RPMI7951 (cell line): ENCODE data around the genes INTS3, CFAP141 and UBAP2L.

DNA sequence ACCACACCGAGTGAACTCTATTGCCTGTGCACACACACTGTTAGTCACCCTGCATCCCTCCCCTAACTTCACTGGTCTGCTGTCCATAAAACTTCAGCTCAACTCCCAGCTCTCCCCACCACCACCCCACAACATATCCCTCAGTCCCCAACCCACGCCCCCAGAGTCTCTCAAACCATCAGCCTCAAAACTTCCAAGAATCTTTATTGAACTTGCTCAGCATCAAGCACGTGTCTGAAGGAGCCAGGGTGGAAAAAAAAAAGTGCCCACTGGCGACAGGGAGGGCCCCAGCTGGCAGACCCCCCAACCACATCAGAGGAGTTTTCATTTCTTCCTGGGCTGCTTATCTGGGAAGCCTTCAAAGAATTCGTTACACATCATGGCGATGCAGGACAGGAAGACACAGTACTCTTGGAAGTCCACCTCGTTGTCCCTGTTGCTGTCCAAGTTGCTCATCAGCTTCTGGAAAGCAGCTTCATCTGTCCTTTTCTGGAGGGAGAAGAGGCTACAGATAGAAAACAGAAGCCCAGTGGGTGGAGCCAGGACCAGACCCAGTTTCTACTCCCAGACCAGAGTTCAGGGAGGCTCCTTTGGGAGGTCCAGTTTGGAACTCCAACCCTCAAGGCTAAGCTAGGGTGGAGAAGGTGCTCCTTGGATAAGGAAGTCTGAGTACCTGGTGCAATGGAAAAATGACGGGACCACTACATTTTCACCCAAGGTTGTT lies 2.0 kb downstream of the S100A4 start:
- RAMPAGE, long total RNA, result no peak

- RAMPAGE, long total RNA, result no peak
Observed at GRCh38 chr1:153563709-153564057, 2.0 kb downstream of the S100A2 start.

DNA sequence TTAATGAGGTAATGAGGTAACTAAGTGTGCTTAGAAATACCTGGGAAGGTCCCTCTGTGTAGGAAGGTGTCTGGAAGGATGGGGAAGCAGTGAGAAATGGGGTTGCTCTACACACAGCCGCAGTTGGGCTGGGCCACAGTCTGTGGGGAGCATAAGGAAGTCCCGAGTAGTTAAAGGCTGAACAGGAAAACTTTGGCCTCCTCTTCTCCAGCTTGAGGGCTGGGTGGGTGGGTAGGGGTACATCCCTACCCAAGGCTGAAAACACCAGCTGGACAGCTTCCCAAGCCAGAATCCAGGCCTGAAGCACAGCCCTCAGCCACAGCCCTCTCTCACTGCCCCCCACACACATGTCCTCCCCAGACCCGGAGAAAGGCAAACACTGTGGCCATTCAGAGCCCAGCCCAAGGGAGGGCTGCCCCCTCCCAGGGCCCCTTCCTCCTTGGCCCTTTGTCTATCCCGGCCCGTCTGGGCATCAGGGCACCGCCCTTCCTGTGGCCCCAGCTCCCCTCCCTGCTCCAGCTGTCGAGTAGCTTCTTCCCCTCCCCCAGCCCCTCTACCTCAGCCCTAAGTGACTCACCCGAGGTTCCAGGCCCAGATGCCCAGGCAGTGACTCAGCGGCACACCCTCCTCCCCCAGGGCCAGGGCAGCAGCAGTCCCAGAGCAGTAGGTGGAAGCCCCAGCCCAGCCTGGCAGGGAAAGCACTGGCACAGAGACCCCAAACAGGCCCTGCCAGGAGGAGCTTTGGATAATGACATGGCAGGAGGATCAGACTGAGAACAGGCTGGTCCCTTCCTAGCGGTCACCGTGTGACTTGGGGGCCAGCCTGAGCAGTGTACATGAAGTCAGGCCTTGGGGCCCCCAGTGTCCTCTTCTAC lies 718 bp upstream of the S100A2 start:
- RAMPAGE, long total RNA, result no peak

DNA sequence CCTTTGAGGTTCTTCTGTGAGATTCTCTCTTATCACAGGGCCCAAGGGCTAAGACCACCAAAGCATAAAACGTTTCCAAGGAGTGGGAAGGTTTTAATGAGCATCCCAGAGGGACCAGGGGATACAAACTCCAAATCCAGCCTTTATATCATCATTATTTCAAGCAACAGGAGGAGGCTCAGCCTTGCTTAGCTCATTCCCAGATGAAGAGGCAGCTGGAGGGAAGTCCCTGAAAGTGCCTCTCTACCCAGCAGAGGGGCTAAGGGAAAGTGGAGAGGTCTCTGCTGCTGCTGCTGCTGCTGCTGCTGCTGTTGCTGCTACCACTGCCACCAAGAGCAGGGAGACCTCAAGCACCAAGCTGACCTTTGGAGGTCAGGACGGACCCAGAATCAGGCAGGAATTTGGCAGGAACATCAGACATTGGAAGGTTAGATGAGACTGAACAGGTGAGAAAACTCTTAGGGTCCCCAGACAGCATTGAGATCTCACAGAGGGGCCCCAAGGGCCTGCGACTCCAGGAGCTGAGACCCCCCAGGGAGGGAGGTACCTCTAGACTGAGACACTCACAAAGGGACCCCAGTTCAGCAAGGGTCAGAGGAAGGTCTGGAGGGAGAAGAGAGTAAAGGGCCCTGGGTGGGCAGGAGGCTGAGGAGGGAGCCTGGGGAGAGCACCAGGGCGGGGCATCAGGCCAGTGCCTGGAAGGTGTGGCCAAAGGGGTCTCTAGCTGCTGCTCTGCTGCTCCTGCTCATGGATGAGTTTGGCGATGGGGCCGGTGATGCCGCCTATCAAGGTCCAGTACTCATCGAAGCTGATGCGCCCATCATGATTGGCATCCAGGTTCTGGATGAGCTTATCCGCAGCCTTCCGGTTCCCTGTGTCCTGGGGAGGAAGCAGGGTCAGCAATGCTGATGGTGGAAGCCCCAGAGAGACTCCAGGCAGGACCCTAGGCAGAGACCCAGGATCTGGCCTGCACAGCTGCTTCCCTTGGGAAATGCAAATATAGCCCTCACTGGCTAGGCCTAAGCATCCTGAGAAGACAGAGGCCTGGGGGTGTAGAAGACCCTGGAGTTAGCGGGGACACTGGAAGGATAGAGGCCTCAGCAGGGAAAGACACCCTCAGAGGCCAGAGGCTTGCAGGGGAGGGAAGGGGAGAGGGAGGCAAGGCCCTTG lies 5.7 kb downstream of the S100A16 start:
- RAMPAGE, long total RNA, result no peak

GRCh38 chr1:153677606-153678074 lies 848 bp upstream of the NPR1 start:
- RAMPAGE, long total RNA, result no peak

GRCh38 chr1:153727872-153728258 lies at the start of gene INTS3:
Gene INTS3, plus strand, starts transcription at chr1:153728050.
- RAMPAGE, long total RNA, result no peak

DNA sequence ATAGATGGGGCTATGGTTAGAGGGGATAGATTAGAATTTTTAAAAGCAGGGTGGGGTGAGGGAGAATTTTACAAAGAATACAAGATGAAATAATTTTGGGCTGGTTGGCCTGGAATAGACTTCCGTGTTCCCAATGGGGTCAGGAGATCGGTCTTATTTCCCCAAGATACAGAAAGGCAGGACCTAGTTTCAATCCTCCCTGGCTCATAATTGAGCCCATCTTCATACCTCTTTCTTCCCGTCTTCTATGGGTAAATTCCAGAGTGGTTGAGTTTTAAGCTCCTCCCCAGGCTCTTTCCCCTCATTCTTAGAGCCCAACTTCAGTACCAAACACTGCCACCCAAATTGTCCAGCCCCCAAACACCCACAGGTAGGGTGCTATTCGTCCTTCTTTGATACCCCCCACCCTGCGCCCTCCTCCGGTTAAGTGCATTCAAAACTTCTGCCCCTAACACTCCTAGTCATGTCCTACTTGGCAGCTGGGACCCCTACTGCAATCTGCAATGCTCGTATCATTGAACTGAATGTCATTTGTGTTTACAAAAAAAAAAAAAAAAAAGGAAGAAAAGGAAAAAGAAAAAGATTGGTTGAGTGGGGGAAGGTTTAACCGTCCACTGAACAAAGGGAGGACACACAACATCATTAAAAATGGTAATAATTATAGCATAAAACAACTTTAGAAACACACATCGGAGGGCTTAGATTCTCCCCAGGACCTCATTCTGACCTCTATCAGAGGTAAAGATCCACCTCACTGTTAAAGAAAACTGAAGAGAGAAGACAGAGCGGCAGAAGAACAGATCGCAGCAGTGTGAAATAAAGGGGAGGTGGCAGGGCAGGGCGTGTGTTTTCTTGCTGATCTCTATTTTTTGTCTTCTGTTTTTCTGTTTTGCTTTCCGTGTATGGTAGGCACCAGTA lies 34.2 kb downstream of the SLC27A3 start:
- RAMPAGE, long total RNA, result no peak

GRCh38 chr1:153945723-153946252 lies 730 bp downstream of the DENND4B start:
- RAMPAGE, long total RNA, result no peak

DNA sequence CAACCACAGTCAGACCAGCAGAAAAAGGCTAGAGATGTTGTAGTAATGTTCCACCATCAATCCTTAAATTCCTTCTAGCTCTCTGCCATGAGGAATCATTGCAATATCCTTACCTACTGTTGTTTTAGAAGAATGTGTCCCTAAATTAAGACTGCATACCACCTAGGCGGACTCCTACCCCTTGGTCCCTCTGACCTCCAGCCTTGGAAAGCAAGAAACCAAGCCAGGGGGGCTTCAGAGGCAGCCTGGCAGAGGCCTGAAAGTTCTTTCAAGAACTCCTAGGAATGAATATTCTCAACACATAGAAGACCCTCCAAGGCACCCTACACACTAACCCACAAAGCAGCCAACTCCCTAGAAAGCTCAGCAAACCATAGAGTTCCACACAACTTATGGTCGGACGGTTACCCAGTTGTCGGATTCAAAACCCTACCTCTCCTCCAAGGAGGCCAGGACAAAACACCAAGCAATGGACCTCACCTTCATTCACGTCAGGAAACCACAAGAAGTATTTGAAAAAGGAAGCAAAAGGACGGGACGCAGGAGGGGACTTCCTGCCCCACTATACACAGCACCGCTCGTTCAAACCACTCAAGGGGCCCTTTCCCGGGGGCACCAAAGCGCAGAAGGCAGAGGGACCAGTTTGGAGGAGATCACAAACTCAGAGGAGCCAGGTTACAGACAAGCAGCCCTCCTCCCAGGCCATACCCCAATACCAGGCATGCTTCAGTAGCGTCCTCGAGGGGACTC lies 953 bp downstream of the CRTC2 start:
- RAMPAGE, long total RNA, result no peak

GRCh38 chr1:153964033-153964682 lies 821 bp upstream of the SLC39A1 start:
- RAMPAGE, long total RNA, result no peak

GRCh38 chr1:153984288-153984650 lies 1.9 kb downstream of the RAB13 start:
- RAMPAGE, long total RNA, result no peak

DNA sequence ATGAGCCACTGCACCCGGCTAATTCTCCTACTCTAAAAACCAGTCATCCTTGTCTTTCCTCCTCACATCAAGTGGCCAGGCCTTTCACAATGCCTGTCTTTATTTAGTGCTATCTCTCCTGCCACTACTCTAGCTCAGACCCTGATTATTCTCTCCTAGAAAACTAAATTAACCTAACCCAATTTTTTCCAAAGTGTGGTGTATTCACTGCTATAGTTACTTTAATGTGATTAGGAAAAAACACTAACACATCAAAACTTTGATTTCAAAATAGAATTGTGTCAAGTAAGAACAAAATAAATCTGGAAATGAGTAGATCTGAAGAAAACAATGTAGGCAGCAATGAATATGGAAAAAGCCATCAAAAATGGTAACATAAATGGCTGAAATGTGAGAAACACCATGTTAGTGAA lies 27.5 kb downstream of the TPM3 start:
- RAMPAGE, long total RNA, result no peak

GRCh38 chr1:154167632-154168008 lies 24.3 kb downstream of the TPM3 start:
- RAMPAGE, long total RNA, result no peak

DNA sequence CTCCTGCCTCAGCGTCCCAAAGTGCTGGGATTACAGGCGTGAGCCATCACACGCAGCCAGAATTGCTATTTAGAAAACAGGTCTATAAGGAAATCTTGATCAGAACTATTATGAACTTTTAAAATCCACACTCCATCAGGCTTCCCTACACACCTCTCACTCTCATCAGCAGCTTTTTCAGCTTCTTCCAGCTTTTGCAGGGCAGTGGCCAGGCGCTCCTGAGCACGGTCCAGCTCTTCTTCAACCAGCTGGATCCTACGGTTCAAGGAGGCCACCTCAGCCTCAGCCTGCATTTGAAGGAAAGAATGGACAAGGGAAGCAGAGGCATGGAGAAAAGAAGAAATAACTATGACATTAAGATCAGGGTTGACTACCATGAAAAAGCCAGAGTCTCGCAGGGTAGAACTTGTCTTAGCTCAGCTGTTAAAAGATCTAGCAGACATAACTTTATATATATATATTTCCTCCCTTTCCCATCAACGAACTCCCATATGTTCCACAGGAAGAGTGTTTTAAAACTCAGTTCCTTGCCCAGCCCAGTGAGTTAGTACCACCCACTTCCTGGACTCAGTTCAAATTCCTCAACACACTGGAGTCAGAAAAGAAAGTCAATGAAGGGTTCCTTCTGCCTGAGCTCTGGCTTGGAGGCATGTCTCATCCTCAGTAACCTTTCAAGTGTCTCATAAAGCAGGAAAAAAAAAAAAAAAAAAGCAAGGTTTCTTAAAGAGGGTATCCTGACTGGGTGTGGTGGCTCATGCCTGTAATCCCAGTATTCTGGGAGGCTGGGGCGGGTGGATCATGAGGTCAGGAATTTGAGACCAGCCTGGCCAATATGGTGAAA lies 15.7 kb downstream of the TPM3 start:
- RAMPAGE, long total RNA, result no peak

GRCh38 chr1:154193808-154194186 lies 1.9 kb upstream of the TPM3 start:
- RAMPAGE, long total RNA, result no peak

GRCh38 chr1:154205851-154206909 lies at the start of gene CFAP141:
Gene CFAP141, minus strand, starts transcription at chr1:154206333.
- RAMPAGE, long total RNA, result no peak

GRCh38 chr1:154220850-154221014 lies at the start of gene UBAP2L:
Gene UBAP2L, plus strand, starts transcription at chr1:154220955.
- RAMPAGE, long total RNA, result no peak

DNA sequence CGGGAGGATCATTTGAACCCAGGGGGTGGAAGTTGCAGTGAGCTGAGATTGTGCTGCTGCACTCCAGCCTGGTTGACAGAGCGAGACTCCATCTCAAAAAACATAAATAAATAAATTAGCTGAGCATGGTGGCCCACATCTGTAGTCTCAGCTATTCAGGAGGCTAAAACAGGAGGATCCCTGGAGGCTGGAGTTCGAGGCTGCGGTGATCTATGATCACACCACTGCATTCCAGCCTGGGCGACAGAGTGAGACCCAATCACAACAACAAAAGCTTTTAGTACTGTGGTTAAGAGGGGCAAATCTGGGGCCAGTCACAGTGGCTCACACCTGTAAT lies 5.5 kb downstream of the HAX1 start:
- RAMPAGE, long total RNA, result no peak

- RAMPAGE, long total RNA, result no peak
Observed at GRCh38 chr1:154326124-154327127, 1.1 kb downstream of the ATP8B2 start.

DNA sequence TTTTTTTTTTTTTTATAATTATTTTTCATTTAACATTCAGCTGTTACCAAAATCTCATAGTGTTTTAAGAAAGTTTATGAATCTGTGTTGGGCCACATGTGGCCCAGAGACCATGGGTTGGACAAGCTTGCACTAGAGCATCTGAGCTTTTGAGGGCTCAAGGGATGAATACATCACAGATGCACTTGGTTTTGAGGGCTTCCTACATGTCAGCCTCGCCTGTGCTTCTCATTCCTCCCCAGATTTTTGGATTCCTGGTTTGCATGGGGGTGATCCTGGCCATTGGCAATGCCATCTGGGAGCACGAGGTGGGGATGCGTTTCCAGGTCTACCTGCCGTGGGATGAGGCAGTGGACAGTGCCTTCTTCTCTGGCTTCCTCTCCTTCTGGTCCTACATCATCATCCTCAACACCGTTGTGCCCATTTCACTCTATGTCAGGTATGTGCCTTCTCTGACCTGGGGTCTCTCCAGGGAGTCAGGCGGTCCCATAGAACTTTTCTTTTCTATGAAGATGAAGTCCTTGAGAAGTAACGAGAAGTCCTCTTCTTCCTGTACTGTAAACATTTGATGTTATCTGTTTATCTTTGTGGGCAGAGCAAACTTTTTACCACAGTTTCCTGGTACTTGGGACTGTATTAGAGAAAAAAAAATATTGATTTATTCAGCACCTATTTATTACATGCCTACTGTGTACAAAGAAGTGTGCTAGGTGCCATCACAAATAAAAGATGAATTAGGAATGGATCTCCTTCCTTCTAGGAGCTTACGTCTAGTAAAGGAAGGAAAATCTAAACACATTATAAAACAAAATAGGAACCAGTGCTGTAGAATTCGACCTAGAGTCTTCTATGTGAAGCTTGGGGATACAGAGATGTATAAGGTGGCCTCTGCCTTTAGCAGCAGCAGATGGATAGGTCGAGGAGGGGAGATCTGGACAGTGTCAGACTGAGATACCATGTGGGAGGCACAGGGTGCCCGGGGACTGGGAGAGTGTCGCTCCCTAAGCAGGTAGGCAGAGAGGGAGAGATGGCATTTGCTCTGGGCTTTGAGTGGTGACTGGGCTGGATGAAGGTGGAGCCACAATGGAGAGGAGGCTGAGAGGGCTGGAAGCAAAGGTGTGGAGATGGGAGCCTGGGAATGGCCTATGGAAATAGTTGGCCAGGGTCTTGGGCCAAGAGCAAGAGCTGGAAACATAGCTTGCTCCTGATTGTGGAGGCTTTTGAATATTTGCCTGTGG lies 12.2 kb downstream of the ATP8B2 start:
- RAMPAGE, long total RNA, result no peak